Epithelial cell of prostate (primary cell): ENCODE measurements around a stretch of chr15.

- RRBS: no CpG with 5 or more reads among the region's 7 CpGs
Measured at GRCh38 chr15:84826384-84827060, 9.4 kb downstream of the ALPK3 start.

GRCh38 chr15:84840541-84841377 lies 23.6 kb downstream of the ALPK3 start:
- RRBS: no CpG with 5 or more reads among the region's 17 CpGs

DNA sequence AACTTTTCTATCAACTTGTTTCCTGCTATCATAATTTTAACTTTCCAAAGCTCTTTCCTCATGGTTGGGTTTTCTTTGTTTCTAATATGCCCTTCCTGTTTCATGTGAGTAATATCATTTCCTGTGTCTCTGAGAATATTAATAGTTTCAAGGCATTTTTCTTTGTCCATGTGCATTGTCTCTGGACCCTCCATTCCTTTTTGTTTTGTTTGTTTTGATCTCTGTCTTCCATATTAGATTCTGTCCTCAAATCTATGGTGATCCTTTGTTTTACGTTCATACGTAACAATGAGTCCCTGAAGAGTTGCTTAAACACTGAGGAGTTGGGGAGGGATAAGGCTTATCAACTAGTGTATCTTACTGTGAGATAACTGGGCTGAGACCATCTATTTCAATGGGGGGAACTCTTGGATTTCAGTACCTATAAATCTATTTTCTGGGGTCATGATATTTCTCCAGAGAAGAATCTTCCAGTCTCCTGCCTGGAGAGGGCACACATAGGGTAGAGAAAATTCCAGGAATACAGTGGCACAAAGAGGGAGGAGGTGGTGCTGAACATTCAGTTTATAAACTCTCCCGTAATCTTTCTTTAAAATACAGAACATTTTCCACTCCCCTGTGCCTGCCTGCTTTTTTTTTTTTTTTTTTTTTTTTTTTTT lies 21.9 kb upstream of the PDE8A start:
- RRBS: no CpG with 5 or more reads among the region's 3 CpGs

DNA sequence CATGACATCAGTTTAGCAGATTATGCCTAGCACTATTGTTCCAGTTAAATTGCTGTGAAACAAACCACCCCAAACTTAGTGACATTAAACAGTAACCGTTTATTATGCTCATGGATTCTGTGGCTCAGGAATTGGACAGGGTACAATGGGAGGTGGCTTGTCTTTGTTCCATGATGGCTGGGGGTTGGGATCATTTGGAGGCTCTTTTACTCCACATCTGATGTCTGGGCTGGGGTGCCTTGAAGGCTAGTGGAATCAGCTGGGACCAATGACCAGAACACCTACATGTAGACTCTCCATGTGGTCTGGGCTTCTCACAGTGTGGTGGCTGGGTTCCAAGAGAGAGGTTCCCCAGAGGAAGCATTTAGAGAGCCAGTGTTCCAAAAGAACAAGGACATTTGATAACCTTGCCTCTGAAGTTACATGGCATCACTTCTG lies 44.5 kb downstream of the PDE8A start:
- RRBS: no CpG with 5 or more reads among the region's 1 CpG

GRCh38 chr15:85030124-85031243 lies 48.8 kb downstream of the PDE8A start:
- RRBS: no CpG with 5 or more reads among the region's 3 CpGs

DNA sequence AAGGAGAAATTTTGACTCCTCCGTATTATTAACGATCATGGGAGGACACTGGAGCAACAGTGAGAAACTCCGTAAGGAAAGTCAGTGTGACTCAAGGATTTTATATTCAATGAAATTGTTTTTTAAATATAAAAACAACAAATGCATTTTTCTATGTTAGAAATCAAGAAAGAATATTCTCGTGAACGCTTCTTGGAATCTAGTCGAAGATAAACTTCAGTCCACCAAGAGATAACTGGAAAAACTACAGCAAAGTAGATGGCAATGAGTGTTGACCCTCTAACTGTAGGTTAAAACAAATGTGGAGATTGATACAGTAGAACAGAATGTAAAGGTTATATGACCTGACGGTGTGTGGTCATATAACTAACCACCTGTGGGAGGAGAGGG lies 52.5 kb downstream of the PDE8A start:
- RRBS: no CpG with 5 or more reads among the region's 7 CpGs

DNA sequence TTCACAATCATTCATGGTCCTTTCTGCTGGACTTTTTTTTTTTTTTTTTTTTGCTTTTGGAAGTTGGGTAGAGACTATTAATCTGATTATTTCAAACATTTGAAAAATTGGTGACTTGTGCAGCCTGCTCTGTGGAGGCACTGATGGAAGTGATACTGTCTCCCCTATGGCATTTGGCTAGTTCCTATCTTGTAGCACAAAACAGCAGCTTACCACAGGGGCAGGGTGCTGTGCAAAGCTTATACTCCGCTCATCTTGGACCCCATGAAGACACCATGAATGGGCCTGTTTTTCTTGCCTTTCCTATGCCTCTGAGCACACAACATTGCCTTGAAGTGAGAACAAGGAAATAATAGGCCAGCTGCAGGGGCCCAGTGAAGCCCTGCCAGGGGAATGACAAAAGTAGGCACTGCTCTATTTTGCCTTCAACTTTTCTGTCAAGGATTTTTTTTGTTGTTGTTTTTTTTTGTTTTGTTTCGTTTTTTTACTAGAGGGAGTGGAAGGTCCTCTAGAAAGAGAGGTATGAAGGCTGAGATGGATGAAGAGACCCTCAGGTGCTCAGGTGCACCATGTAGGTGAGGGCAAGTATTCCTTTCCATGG lies 110.3 kb downstream of the PDE8A start:
- RRBS: no CpG with 5 or more reads among the region's 2 CpGs

GRCh38 chr15:85102061-85102386 lies 120.4 kb downstream of the PDE8A start:
- RRBS: no CpG with 5 or more reads among the region's 5 CpGs

DNA sequence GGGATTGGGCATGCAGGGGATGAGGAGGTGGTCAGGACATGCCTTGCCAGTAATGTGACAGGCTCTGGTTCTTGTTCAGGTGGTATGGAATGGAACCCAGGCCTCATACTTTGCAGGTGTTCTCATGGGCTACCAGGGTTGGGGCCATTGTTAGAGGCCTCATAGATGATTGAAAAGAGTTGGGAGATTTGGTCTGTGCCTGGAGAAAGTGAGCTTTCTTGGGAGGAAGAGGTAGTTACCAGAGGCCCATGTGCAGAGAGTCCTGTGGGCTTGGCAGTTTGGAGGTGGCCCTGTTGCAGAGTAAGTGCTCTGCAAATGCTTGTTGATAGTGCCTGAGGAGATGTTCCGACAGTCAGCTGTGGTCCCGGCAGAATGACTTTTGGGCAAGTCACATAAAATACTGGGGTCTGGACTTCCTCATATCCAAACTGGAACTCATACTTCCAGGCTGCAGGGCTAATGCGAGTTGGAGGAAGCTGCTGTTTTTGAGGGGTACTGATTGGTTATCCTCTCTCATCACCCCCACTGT lies 123.5 kb downstream of the PDE8A start:
- RRBS: no CpG with 5 or more reads among the region's 3 CpGs

GRCh38 chr15:85256067-85256983 lies 124.1 kb upstream of the AKAP13 start:
- RRBS: no CpG with 5 or more reads among the region's 23 CpGs

DNA sequence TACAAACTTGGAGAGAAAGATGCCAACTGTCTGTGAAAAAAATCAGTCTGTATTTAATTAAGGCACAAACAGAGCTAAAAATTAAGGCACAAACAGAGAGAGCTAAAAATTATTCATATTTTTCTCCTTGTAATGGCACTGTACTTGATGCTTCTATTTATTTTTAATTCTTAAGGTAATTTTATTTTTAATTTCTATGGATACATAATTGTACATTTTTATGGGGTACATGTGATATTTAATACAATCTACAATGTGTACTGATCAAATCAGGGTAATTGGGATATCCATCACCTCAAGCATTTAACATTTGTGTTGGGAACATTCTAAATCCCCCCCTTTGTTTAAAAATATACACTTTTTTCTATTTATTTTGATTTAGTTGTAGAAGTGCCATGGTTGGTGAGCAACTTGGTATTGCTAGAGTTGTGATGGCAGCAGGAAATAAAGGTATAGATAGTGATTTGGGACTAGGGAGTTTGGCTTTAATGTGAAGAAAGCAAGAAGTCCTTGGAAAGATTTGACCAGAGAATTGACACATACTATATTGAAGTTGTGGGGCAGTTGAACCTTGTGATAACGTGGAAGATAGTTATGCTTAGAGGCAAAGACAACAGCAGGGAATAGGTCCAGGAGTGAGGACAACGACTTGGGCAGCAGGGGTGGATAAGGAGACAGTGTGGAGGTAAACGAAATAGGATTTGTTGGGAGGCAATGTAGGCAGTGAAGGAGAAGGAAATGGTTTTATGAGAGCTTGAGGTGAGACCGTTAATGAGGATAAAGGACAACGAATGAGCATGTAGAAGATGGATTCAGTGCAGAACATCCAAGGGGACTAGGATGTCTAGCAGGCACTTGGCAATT lies 65.5 kb downstream of the AKAP13 start:
- RRBS: no CpG with 5 or more reads among the region's 5 CpGs

GRCh38 chr15:85457414-85457903 lies 77.1 kb downstream of the AKAP13 start:
- RRBS: no CpG with 5 or more reads among the region's 6 CpGs

DNA sequence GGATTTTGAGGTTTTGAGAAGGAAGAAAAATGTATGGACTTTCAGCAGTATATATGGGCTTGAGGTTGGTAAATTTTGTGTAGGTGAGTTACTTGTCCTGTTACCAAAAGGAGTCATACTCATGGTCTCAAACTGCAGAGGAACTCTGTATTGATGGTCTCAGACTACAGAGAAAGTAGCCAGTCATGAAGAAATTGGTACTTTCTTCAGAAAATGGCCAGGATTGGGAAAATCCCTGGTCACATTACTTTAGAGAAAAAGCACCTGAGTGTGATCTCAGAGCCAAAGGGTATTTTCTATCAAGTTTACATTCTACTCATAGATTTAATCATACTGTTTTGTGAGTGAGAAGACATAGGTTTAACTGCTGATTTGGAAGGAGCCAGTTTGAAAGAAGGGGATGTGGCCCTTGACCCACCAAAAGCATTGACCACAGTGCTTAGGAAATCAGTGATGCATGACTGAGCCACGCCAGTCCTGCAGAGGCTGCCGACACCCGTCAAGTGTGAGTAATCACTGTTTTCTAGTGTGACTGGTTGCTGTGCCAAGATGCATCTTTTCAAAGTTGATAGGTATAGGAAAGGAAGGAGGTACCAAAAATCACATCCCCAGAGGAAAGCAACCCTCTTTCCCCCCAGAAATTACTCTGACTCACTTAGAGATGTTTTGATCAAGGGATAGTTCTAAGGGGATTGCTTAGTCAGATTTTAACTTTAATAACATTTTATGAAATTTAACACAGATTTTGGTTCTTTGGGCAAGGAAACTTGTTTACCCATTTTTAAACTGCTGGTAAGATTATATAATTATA lies 203.6 kb downstream of the AKAP13 start:
- RRBS: no CpG with 5 or more reads among the region's 3 CpGs

DNA sequence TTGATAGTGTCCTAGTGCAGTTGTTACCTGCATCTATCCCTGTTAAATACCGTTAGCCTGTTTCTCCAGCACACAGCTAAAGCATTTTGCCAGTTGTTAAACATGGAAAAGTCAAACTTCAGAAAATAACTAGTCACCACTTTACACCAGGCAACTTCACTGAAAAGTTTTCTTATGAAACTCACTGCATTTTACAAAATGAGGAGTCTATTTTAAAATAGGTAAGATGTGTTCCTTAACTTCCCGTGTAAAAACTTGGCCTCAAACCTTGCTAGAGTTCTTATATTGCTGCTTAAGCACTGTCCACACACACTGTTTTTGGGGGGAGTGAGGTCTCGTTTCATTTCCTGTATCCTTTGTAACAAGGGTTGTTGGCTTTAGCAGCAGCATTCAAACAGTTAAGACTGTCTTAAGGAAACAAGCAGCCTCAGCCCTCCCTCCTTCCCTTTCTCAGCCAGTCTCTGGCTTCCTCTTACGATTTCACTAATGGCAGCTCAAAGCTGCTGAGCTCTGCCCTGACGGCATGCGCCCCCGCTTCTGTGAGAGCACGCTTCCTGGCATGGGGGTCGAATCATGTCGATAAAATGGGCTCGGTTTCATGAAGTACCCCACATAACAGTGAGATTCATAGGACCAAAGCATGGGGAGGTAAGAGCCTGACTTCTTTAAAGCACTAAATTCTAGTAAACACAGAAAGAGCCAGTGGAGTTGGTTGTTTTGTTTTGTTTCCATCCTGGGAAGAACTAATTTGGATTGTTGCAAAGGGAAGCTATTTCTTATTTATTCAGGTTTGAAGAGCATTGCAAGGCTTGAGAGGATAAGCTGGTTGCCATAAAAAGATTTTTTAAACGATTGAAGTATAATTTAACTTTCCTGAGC lies 105.0 kb downstream of the KLHL25 start:
- RRBS: no CpG with 5 or more reads among the region's 12 CpGs

DNA sequence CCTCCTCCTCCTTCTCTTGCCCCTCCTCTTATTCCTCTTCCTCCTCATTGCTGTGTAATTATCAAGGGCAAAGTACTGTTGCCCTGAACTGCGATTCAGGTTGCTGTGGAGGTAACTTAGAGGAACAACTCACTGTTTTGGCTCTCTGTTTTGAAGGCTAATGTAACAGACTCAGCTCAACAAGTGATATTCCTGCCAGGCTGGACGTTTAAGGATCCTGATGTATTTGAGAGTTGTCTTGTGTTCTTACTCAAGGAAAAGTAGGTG lies 555.6 kb downstream of the AGBL1 start:
- RRBS: no CpG with 5 or more reads among the region's 2 CpGs

GRCh38 chr15:88400921-88401524 lies 66.2 kb downstream of the MRPL46 start:
- RRBS: no CpG with 5 or more reads among the region's 9 CpGs

DNA sequence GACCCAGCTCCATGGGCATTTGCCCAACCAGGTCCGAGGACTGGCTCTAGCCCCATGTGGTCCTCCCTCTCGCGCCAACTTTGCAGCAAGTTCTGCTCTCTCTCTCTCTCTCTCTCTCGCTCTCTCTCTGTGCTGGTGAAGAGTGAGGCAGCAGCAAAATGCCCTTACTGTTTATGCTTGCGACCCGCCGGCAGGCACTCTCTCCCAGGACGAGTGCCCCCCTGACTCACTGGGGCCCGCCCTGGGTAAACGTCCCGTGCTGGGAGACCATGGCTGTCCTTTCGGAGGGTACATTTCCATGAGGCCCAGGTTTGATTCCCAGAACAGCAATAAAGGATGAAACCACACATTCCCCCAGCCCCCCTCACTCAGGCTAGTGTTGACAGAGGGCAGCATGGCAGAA lies 78.0 kb downstream of the ISG20 start:
- RRBS: no CpG with 5 or more reads among the region's 12 CpGs

DNA sequence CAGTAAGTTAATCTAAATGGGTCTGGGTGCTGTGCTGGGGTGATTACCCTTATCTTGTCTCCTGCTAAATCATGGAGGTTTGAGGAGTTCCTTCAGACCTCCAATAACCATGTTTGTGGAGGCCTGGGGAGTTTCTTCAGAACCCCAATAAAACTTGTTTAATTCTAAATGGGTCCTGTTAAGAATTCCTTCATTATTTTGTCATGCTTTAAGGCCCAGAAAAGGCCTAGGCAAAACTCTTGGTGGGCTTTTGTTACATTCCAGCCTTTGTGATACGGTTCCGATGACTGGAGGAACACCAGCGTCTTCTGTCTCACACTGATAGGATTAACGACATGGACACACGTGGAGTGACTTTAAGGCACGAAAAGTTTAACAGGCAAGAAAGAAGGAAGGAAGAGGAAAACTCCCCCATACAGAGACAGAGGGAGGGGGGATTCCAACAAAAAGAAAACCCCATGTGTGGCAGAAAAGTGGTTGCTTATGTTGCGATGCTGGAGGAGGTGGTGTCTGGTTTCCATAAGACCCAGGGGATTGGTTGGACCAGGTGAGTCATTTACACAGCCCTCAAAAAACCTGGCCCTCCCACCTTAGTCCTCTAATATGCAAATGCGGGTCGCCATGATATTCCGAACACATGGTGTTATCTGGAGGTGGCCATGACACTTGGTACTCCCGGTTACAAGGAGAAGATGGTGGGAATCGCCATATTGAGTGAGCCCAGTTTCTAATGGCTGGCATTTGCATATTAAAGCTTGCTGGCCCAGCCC lies 72.6 kb upstream of the MFGE8 start:
- RRBS: no CpG with 5 or more reads among the region's 12 CpGs